IMR-90 (cell line): ENCODE data around the genes INSC and KCNC1.

GRCh38 chr11:14653656-14654242, 10.1 kb downstream of the PDE3B start:
- RRBS = no CpG with 5 or more reads among the region's 8 CpGs
CAGE:
- cytosol, long polyA plus RNA = no peak
- long polyA plus RNA = no peak
- nucleus, long polyA plus RNA = no peak

DNA sequence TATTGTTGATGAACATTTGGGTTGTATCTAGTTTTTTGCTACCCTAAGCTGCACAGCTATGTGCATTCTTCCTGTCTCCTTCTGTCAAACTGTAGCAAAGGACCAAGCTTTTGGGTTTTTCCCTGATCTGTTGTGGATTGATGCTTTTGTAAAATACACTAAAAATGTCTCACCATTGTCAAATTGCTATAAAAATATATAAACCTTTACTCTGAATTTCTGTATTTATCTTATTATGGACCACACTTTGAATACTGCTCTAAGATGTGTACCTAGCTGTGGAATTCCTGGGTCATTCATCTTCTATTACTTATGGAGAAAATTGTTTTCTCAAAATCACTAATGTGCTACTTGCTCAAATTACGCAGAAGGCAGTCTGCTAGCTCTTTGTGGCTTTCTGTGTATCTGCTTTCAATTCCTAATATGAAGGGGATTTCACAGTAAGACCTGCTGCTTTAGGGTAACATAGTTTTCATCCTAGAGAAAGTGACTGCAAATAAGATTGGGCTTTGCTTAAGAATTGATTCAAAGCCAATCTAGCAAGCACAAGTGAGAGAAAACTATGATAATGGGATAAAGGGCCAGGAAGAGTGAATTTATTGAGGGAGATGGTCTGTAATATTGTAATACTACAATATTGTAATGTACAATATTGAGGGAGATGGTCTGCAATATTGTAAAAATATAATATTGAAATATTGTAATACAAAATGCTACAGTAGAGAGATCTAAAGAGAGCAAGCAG, 123.3 kb downstream of the CYP2R1 start:
- RRBS = no CpG with 5 or more reads among the region's 1 CpG
CAGE:
- cytosol, long polyA plus RNA = no peak
- long polyA plus RNA = no peak
- nucleus, long polyA plus RNA = no peak

- RRBS = no CpG with 5 or more reads among the region's 13 CpGs
CAGE:
- cytosol, long polyA plus RNA = no peak
- long polyA plus RNA = no peak
- nucleus, long polyA plus RNA = no peak
These were observed 47.3 kb downstream of the CYP2R1 start for GRCh38 chr11:14844688-14845138.

DNA sequence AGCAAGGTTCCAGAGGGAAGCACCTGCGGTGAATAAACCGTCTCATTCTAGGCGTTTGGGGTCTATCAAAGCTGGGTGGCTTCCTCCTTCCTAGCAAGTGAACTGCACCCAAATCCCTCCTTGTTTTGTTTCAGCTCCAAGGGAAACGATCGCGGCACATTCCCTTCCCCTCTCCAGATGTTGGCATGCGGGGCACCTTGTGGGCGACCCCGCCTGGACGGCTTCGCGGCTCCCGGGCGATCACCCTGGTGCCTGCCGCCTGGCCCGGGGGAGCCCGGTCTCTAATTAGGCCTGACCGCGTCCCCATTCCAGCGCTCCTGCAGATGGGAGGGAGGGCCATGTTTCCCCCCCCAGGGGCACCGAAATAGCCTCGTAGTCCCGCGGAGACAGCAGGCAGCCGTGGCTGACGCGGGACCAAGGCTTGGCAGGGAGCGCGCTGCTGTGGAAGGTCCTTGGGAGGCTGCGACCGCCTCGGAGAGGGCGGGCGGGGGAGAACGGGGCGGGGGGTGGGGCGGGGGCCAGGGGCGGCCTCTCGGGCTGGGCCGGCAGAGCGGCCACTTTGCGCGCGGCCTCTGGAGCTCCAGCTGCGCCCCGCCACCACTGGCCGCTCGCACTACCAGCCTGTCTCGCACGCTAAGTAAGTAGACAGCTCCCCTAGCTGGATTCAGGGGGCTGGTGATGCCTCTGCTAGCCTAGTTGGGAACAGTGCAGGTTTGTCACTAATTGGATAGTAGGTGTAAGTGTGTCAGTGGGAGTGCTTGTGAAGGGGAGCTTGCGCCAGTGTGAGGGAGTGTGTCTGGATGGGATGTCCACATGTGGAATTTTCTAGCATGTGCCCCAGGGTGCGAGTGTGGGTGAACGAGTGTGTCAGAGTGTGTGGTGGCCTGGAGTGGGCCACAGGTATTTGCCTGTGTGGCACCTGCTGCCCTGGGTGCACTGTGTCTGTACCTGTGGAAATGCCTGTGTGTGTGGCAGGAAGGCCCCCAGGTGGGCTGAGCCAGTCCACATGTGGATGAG, at the start of gene INSC:
Gene INSC (plus strand): TSS at position 557 of the 1,017 bp plus-strand sequence.
- RRBS = no CpG with 5 or more reads among the region's 53 CpGs
CAGE:
- cytosol, long polyA plus RNA = no peak
- long polyA plus RNA = no peak
- nucleus, long polyA plus RNA = no peak

GRCh38 chr11:15145573-15145914, 30.8 kb downstream of the INSC start:
- RRBS = no CpG with 5 or more reads among the region's 1 CpG
CAGE:
- cytosol, long polyA plus RNA = no peak
- long polyA plus RNA = no peak
- nucleus, long polyA plus RNA = no peak

GRCh38 chr11:15195096-15195417, 80.3 kb downstream of the INSC start:
CAGE:
- cytosol, long polyA plus RNA = no peak
- long polyA plus RNA = no peak
- nucleus, long polyA plus RNA = no peak

DNA sequence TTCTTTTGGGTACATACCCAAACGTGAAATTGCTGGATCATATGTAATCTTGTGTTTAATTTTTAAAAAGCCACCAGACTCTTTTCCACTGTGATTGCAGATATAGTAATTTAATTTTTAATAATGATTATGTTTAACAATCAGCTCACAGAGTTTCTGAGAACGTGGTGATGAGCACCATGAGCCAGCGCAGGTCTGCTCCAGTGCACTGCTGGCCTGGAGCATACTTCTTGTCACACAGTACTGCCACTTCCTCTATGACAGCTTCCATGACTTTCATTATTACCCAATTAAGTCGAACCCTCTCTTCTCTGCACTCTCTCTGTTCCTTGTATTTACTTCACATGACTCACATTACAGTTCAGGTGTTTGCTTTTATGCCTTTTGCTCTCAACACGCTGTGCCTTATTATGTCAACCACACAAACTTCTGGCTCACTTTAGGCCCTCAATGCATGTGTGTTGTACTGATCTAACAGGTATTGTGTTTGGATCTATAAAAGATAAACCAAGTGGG, 356.3 kb downstream of the INSC start:
- RRBS = no CpG with 5 or more reads among the region's 5 CpGs
CAGE:
- cytosol, long polyA plus RNA = no peak
- long polyA plus RNA = no peak
- nucleus, long polyA plus RNA = no peak

GRCh38 chr11:15768093-15768655, 588.2 kb downstream of the SOX6 start:
- RRBS = no CpG with 5 or more reads among the region's 9 CpGs
CAGE:
- cytosol, long polyA plus RNA = no peak
- long polyA plus RNA = no peak
- nucleus, long polyA plus RNA = no peak

GRCh38 chr11:16012339-16012963, 343.9 kb downstream of the SOX6 start:
- RRBS = no CpG with 5 or more reads among the region's 6 CpGs
CAGE:
- cytosol, long polyA plus RNA = no peak
- long polyA plus RNA = no peak
- nucleus, long polyA plus RNA = no peak

- RRBS = no CpG with 5 or more reads among the region's 3 CpGs
CAGE:
- cytosol, long polyA plus RNA = no peak
- long polyA plus RNA = no peak
- nucleus, long polyA plus RNA = no peak
These were observed 63.3 kb downstream of the SOX6 start for GRCh38 chr11:16292939-16293605.

DNA sequence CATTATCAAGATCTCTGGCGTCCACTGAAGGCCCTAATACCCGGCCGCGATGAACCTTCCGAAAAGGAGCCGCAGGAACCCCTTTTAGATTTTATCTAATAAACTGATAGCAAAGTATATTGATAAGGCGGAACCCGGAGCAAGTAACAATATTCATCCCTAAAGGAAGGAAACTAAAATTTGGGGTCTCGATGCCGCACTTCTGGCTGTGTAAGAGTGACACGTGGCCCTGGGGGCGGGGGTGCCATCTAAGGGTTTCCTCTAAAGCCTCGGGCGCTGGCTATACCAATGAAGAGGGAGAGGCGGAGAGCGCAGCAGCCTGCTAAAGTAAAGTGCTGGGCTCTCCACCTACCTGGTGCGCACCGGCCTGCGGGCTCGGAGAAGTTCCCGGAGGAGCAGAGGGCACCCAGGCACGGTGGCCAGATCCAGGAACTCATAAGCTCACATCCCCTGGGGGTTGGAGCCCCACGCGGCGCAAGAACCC, 127.9 kb upstream of the C11orf58 start:
- RRBS = 79% methylated on average over 12 of the region's 25 CpGs
CAGE:
- cytosol, long polyA plus RNA = no peak
- long polyA plus RNA = no peak
- nucleus, long polyA plus RNA = no peak

GRCh38 chr11:16863363-16863945, 125.0 kb downstream of the C11orf58 start:
- RRBS = no CpG with 5 or more reads among the region's 10 CpGs
CAGE:
- cytosol, long polyA plus RNA = no peak
- long polyA plus RNA = no peak
- nucleus, long polyA plus RNA = no peak

DNA sequence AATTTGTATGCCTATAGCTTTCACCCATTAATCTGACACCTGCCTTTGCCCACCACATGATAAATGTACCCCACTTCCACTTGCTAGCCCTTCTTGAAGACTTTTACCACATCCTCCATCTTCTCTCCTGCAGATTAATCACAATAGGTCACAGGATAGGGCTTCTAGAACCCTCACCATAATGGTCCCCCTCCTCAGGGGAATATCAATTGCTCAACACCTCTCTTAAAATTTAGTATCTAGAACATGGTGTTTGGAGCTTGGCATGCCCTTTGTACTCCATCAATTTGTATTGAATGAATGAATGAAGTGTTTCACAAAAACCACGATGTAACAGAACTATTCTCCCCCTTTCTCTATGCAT, 126.4 kb downstream of the C11orf58 start:
- RRBS = no CpG with 5 or more reads among the region's 1 CpG
CAGE:
- cytosol, long polyA plus RNA = no peak
- long polyA plus RNA = no peak
- nucleus, long polyA plus RNA = no peak

DNA sequence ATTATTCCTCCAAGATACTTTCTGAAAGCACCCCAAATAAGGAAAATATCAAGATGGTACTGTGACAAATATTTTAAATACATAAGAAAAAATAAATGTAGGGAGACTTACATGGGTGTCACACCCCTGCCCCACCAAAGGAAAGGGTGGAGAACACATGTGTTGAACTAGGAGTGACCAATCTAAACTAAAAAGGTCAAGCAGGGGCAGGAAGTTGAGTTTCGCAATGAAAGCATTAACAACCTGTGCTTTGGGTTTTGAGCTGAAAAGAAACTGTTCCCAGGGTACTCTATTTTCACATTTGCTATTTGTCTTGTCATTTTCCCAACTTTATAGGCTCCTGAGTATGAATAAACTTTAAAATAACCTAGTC, 42.9 kb downstream of the PIK3C2A start:
- RRBS = no CpG with 5 or more reads among the region's 1 CpG
CAGE:
- cytosol, long polyA plus RNA = no peak
- long polyA plus RNA = no peak
- nucleus, long polyA plus RNA = no peak

GRCh38 chr11:17185824-17186624, 21.8 kb downstream of the PIK3C2A start:
- RRBS = no CpG with 5 or more reads among the region's 2 CpGs
CAGE:
- cytosol, long polyA plus RNA = no peak
- long polyA plus RNA = no peak
- nucleus, long polyA plus RNA = no peak

- RRBS = 2% methylated on average over 80 of the region's 91 CpGs
CAGE:
- cytosol, long polyA plus RNA = no peak
- long polyA plus RNA = no peak
- nucleus, long polyA plus RNA = no peak
These were observed at the start of gene KCNC1 for GRCh38 chr11:17734235-17735016. Gene KCNC1 (plus strand): TSS chr11:17734781.

- RRBS = 5% methylated on average over 58 of the region's 73 CpGs
CAGE:
- cytosol, long polyA plus RNA = no peak
- long polyA plus RNA = no peak
- nucleus, long polyA plus RNA = no peak
These were observed 655 bp downstream of the KCNC1 start for GRCh38 chr11:17735017-17735855.

- RRBS = no CpG with 5 or more reads among the region's 3 CpGs
CAGE:
- cytosol, long polyA plus RNA = no peak
- long polyA plus RNA = no peak
- nucleus, long polyA plus RNA = no peak
These were observed 7.2 kb upstream of the SERGEF start for GRCh38 chr11:18019823-18020582.

- RRBS = no CpG with 5 or more reads among the region's 4 CpGs
CAGE:
- cytosol, long polyA plus RNA = no peak
- long polyA plus RNA = no peak
- nucleus, long polyA plus RNA = no peak
These were observed 13.2 kb downstream of the GTF2H1 start for GRCh38 chr11:18335373-18336087.

- RRBS = 2% methylated on average over 3 of the region's 25 CpGs
CAGE:
- cytosol, long polyA plus RNA = no peak
- long polyA plus RNA = no peak
- nucleus, long polyA plus RNA = no peak
These were observed 315 bp downstream of the LDHA start for GRCh38 chr11:18394720-18395035.